Endodermal cell (in vitro differentiated cells): ENCODE measurements around a stretch of chr16.

DNA sequence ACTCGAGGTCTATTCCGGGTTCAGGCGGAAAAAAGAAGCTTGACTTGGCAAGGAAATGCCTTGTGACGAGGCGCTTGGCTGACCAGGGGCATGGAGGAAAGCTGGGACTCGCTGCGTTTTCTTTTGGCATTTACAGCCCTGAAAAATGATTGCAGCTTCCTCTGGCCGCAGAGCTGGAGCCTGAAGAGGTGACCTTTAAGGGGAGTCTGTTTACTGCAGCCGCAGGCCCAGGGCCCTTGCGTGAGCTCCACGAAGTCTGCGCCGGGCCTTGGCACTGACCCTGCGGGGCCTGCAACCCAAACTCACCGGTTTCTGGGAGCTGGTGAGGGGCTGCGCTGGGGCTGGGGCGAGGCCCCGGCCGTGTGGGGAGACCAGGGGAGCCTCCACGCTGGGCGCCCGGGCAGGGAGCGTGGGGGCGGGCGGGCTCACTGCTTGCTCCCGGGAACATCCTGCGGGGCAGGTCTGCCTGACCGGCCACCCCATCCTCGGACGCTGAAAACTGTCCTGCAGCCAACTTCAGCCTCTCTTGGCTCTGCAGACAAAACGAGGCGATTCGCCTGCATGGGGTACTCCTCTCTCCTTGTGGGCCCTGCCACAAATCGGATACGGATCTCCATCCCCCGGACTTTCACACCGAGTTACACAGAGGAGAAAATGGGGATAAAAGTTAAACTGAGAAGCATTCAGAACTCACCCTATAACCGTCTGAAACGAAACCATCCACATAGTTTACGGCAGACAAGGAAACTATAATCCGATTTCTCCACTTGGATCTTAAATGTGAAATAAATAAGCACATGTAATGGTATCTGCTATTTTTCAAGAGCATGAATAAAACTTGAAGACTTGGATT, 206.3 kb upstream of the FOXF1 start:
- PRO-cap: no peak

DNA sequence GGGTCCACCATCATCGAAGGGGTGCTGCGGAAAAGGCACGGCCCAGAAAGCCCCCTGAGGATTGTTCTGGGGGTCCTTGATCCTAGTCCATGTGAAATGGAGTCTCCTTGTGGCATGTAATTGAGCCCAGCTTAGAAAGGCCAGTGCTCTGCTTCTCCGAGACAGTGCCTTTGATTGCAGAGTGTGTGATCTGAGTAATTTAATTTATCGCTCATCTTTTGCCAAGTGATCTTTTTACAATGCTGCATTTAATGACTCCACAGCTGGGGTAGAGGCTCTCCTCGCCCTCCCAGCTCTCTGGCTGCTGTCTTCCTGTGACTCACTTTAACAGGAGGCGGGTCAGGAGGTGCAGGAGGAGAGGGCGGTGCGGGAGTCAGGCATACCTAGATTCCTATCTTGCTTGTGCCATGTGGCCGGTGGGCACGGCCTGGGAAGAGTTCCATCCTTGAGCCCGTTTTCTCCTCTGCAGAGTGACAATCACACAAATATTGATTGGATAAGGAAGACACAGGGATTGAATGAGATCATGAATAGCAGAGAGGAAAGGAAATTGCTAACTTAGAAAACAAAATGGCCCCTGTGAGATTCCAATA, 113.4 kb upstream of the FOXF1 start:
- PRO-cap: no peak

DNA sequence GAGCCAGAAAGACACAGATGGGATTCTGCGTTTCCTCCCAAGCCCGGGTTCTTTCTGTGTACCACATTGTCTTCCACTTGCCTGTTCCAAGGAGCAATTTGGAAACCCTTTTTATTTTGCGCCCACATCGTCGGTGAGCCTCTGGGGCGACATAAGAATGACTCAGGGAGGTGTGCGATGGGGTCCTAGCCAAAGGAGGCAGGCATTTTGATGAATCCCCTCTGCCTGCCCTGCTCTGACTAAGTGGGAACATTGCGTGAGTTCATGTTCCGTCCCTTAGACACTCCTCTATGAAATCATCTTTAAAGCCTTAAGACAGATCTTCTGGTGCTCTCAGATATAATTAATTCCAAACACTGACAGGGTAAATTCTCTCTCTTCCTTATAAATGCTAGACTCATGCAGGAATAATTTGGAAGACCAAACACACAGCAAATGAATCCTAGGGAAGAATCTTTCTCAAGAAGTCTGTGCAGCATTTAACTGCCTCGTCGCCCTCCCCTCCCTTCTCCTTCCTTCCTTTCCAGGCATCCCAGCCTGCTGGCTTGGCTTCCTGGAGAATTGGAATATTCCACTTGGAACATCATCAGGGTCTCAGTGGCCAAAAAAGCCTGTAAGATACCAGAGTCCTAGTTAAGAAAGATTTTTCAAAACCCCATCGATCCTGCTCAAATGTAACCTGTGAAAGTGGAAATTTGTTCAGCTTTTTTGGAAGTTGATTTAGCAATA, 52.6 kb upstream of the FOXF1 start:
- PRO-cap: no peak

- PRO-cap: no peak
Measured at GRCh38 chr16:86462616-86463154, 47.6 kb upstream of the FOXF1 start.

DNA sequence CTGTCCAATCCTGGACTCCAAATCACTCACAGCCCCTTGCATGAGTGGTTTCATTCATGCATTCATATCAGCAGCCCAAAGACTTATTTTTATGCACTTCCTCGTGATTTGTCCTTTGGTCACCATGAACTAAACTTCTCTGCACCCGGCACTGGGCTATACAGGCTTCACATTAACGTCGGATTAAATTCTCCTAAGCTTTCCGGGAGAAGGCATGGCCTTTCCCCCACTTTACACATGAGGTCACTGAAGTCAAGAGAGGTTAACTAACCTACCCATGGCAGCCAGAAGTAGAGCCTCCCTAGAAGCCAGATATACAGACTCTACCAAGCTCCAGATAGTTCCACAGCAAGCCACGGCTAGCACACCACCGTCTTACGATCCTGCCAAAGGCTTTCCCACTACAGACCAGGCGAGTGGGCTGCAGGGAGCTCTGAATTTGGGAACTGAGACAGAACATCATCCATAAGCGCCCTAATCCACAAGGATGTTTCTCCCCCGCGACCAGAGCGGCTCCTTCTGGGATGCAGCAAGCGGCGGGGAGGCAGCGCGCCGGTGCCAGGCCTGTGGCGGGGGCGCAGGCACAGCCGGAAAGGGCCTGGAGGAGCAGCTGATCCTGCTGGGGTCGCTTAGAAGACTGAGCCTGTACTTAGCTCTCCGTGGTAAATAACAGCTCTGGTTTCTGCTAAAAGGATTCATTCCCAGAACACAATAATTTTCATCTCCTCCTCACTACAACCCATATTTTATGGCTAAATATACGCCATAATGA, 16.4 kb upstream of the FOXF1 start:
- PRO-cap: no peak

DNA sequence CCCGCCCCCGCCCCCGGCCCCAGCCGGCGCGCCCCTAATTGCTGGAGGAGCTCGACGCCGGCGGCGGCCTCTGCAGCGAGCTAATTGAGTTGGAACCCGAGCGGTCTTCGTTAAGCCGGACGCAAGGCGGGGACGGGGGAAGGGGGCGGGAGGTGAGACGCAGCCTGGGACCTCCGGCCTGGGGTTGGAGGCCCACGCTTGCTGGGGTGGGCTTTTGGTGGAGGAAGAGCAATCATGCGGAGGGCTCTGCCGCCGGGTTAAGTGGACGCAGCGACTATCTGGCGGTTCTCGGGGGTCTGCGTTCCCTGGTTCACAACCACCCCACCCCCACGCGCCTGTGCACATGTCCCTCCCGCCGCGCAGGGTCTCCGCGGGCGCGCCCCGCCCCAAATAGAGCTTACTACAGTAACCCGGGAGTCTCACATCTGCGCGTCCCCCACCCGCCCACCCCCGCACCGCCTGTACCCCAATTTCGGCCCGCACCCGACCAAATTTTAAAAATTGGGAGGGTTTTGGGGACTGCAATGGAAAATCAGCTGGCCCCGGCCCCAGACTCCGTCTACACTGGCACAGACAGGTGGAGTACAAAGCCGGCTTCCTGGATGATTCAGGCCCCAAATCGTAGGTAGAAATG, 12.6 kb upstream of the FOXF1 start:
- PRO-cap: no peak

GRCh38 chr16:86507894-86508961, 2.1 kb upstream of the FOXF1 start:
- PRO-cap: no peak

DNA sequence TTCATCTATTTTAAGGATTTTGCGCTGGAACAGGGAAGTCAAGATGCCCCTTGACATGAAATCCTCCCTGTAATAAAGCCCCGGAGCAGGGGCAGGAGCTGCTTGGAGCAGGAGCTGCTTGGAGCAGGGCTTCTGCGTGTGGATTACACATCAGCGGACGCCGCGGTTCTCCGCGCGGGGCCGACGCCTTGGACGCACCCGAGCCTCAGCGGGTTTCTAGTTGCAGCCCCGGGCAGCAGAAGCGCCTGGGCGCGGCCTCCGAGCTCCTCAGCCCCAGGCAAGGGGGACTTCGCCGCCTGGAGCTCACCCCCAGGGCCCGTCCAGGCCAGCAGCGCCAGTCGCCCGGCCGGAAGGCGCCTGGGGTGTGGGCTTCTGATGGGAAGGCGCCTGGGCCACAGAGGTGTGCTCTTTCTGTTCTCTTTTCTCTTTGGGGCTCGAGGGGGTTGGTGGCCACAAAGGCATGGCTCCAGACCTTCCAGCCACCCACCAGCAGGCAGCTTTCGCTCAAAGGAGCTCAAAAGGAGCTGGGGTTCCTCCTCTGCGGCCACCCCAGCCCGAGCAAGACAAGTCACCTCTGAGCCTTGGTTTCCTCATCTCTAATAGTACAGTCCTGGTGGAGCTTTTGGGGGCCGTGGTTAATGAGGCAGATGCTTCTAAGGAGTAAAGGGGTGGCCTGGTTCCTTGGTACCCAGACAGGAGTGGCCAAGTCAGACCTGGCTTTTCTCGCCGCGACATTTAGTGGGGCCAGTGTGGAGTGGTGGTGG, 6.4 kb downstream of the FOXF1 start:
- PRO-cap: no peak

- PRO-cap: no peak
Measured at GRCh38 chr16:86586416-86586748, 8.0 kb downstream of the FOXL1 start.

DNA sequence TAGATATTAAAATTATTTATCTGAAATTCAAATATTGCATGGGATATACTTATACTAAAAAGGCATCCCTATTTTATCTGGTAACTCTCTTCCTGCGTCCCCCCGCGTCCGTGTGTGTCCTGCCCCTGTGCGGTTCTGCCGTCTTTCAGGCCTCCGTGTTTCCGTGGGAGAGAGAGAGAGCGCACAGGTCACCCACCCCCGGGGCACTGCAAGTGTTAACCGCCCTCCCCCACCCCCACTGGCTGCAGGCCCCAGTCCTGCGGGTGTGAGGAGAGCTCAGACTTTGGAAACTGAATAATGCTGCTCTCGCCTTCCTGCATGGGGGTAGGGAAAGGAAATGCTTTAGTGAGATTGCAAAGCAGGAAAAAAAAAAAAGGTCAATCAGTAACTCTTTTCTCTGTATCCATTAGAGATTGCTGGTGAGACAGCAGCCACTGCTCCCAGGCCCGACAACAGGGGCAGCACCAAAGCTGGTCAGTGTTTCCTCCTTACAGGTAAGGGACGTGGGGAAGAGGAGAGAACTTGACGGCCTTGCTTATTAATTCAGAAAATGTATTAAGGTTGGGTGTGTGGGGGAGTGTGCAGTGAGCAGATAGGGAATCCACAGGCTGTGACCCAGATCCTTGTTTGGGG, 156.2 kb downstream of the FOXL1 start:
- PRO-cap: unidirectional peak, minus-strand start at position 292 of the sequence

DNA sequence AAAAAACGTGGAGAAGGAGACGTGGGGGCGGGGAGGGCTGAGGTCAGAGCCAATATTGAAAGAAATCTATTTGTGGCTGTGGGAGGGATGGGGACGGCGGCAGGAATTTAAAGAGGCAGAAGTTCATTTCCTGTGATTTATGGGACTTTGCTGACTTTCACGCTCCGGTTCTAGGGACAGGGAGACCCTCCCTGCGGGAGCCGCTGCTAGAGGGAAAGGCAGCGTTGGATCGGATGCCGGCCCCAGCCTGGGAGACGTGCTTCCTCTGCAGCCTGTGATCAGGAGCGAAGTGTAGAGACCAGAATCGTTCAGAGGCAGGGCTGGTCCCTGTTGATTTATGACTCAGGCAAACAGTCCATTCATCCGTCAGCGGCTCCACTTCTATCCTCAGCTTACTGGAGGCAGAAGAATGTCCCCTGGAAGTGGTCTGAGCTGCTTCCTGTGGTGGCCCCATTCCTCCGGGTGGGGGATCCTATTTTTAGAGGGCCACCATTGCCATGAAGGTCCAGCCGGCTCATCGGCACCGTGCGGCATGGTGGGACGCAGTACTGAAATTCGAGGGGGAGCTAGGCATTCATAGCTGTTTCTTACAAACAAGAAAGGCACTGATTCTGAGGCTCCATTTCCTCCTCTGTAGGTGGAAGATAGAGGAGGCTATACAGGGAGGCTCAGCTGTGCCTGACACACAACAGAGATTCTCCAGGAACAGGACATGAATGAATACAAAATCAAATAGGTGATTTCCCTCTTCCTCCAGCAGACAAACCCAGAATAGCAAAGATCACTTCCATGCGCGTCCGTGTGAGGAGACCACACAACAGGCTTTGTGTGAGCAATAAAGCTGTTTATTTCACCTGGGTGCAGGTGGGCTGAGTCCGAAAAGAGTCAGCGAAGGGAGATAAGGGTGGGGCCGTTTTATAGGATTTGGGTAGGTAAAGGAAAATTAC, 163.2 kb downstream of the FOXL1 start:
- PRO-cap: no peak

GRCh38 chr16:86984790-86985198, 332.4 kb downstream of the C16orf95 start:
- PRO-cap: no peak

GRCh38 chr16:86985199-86985557, 332.0 kb downstream of the C16orf95 start:
- PRO-cap: no peak

DNA sequence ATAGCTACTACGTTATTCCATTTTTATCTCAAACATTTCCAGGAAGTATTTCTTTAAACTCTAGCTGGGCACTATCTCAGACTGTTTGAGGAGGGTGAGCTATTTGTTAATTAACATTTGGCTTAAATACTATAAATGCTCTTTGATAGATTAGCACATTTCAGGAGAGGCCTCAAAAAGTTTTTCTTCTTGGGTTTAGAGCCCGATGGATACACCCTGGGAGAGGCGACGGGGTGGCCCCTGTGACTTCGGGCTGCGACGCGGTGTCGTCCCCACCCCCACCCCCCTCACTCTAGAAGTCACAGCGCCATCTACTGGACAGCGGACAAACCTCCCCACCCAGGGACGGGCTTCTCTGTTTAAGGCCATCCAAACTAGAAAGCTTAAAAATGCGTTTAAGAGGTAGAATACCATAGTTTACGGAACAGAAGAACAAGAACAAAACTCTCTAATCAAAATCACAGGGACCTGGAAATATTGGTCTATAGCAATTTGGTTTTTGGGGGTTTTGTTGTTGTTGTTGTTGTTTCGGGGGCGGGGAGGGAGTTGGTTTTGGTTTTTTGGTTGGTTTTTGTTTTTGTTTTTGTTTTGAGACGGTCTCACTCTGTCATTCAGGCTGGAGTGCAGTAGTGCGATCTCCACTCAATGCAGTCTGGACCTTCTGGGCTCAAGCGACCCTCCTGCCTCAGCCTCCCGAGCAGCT, 254.5 kb downstream of the C16orf95 start:
- PRO-cap: no peak

DNA sequence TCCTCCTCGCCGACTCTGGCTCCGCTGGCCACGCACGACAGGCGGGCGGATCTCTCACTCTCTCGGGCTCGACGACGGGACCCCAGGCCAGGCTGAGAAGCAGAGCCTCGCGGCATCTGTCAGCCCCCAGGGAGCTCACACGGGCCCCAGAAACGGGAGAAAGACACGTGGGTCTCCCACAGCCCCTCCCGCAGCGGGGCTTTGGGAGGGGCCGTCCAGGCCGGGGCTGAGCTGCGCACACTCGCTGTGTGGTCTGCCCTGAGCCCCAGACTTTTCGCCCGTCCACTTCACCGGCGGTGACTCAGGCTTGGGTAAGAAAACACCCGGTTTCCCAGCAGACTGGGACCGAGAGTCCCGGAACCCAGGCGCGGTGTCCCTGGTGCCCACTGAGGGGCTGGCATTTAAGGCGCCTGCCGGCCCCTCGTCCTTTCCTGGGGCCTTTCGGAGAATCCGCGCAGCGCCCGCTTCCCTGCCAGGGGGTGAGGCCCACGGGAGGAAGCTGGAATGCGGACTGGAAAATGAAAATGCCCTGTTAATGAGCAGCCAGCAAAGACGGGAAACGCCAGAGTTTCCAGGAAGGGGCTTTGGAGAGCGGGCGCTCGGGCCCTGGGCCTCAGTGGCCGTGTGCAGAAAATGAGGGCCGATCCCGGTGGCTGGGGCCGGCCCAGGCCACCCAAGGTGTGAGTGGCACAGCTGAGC, 100.4 kb downstream of the C16orf95 start:
- PRO-cap: no peak

- PRO-cap: bidirectional peak, plus-strand start at chr16:87318212, minus-strand start at chr16:87318213
Measured at GRCh38 chr16:87318127-87318637, 990 bp upstream of the C16orf95 start.

- PRO-cap: no peak
Measured at GRCh38 chr16:87465368-87465886, 27.4 kb downstream of the ZCCHC14 start.

GRCh38 chr16:87506986-87507930, 14.4 kb upstream of the ZCCHC14 start:
- PRO-cap: no peak

GRCh38 chr16:87555500-87556074, 46.7 kb upstream of the JPH3 start:
- PRO-cap: no peak

- PRO-cap: no peak
Measured at GRCh38 chr16:87561051-87561294, 41.3 kb upstream of the JPH3 start.